Fibroblast of the aortic adventitia (primary cell): ENCODE measurements around the gene LATS1.

- CAGE, long polyA plus RNA = no peak
Measured at GRCh38 chr6:149454377-149454921, 30.4 kb downstream of the ZC3H12D start.

GRCh38 chr6:149506532-149506957 lies 21.7 kb upstream of the ZC3H12D start:
- CAGE, long polyA plus RNA = no peak

DNA sequence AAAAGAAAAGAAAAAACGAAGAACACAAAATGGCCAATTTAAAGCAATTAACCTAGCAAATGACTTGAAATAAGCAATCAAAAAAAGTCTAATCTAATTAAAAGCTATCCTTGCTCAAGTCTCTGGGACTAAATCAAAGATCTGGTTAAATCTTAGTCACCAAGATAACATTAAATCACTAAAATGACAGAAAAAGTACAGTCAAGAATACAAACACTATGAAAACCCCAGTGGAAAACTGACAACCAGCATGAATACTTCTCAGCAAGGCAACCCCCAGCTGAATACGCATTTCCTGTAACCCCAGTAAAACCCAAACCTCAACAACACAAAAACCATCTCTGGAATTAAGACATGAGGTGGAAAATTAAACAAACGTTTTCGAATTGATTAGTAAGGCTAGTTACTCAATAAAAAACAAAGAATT lies 23.6 kb upstream of the ZC3H12D start:
- CAGE, long polyA plus RNA = no peak

GRCh38 chr6:149717952-149718466 lies at the start of gene LATS1:
TSS of gene LATS1 (minus strand) at chr6:149718101.
- CAGE, long polyA plus RNA = no peak

DNA sequence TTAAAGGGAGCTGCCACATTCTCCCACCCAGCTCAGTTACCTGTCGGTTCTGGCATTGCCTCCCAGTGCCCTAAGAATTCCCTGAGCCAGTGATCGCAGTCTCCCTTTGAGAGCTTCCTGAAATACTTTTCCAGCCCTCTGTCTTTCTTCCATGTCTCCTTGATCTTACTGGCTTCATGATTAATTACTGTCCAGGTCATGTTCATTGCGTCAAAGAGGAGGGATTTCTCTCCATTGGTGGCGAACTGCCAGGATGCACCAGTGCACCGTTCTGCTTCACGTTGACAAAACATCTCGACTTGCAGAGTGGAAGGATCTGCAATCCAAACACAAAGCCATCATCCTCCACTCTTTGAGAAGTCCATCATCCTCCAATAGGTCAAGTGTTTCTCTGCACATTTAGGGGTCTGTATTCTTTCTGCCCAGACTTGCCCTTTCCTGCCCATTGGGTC lies 8.6 kb downstream of the RAET1E start:
- CAGE, long polyA plus RNA = no peak

GRCh38 chr6:149925321-149926695 lies 2.9 kb upstream of the RAET1G start:
- CAGE, long polyA plus RNA = no peak

DNA sequence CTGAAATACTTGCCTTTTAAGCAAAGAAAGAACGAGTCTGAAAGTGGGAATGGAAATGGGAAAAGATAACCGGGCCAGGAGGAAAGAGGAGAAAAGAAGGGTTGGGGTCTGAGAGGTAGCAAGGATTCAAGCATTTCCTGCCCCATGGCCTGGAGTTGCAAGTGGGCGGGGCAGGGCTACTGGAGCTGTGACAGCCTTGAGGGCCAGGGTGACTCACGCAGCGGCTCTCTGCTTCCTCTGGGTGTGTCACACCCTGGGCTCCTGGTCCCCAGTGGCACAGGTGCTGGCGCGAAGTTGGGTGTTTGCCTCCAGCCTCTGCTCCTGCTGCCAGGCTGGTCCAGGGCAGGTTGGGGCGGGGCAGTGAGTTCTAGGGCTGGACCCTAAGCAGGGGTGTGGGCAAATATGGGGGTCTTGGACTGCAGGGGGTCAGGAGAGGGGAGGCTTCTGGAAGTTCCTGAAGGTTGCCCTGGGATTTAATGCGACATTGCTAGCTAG lies 3.3 kb upstream of the ULBP3 start:
- CAGE, long polyA plus RNA = no peak

- CAGE, long polyA plus RNA = no peak
Measured at GRCh38 chr6:150208528-150209029, 65.7 kb downstream of the PPP1R14C start.

DNA sequence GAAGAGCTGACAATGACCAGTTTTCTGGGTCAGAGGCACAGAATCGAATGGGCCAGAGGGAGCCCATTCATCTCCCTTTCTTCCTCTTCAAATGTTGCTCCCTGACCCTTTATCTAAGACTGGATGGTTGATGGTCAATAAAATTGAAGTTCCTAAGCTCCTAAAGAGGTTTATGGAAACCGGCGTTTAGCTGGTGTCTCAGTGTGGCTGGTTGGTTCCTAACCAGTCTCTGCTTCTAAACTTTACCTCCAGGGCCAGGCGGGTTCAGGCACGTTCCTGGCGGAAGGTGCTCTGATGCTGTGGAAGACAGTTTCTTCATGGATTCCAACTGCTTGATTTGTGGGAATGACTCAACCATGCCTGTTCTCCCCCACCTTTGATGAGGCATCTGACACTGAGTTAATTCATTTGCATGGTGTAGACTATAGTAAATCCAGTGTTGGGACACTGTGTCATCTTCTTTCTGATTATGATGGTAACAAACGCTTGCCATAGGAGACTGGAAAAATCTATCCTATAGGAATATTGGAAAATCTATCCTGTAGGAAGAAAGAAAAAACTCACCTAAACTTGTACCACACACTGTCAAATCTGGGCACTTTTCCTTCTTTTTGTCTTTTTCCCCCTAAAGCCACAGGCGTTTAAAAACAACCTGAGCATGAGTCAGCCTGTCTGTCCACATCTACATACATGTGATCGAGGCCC lies 96.2 kb upstream of the IYD start:
- CAGE, long polyA plus RNA = no peak

- CAGE, long polyA plus RNA = no peak
Measured at GRCh38 chr6:150297218-150297535, 71.6 kb upstream of the IYD start.

GRCh38 chr6:150403113-150403793 lies 34.4 kb downstream of the IYD start:
- CAGE, long polyA plus RNA = no peak

GRCh38 chr6:150418803-150419662 lies 50.2 kb downstream of the IYD start:
- CAGE, long polyA plus RNA = no peak

- CAGE, long polyA plus RNA = no peak
Measured at GRCh38 chr6:150485836-150486509, 113.7 kb upstream of the PLEKHG1 start.

DNA sequence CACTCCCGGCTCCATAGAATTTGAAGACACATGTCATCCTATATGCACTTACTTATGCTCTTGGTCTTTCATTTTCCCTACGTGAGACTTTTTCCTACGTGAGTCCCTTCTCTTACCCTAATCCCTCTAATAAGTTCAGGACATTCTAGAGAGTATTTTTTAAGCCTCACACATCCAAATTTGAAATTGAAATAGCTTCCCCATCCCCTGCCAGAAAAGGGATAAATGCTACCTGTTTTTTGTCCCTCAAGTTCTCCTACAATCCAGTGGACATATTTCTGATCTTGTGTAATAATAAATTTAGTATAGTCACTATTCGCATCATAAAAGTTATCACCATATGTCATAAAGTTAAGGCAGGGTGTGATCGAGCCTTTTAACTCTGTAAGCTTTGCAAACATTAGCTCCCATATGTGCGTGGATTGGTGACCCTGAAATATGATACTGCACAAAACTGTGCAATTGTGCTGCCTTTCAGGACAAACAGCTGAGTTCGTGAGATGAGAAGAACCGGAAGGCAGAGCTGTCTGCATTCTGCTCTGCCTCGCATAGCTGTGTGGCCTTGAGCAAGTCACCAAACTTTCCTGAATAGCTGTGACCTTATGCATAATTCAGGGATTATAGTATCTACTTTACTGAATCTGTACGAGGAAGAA lies 3.4 kb upstream of the PLEKHG1 start:
- CAGE, long polyA plus RNA = no peak

DNA sequence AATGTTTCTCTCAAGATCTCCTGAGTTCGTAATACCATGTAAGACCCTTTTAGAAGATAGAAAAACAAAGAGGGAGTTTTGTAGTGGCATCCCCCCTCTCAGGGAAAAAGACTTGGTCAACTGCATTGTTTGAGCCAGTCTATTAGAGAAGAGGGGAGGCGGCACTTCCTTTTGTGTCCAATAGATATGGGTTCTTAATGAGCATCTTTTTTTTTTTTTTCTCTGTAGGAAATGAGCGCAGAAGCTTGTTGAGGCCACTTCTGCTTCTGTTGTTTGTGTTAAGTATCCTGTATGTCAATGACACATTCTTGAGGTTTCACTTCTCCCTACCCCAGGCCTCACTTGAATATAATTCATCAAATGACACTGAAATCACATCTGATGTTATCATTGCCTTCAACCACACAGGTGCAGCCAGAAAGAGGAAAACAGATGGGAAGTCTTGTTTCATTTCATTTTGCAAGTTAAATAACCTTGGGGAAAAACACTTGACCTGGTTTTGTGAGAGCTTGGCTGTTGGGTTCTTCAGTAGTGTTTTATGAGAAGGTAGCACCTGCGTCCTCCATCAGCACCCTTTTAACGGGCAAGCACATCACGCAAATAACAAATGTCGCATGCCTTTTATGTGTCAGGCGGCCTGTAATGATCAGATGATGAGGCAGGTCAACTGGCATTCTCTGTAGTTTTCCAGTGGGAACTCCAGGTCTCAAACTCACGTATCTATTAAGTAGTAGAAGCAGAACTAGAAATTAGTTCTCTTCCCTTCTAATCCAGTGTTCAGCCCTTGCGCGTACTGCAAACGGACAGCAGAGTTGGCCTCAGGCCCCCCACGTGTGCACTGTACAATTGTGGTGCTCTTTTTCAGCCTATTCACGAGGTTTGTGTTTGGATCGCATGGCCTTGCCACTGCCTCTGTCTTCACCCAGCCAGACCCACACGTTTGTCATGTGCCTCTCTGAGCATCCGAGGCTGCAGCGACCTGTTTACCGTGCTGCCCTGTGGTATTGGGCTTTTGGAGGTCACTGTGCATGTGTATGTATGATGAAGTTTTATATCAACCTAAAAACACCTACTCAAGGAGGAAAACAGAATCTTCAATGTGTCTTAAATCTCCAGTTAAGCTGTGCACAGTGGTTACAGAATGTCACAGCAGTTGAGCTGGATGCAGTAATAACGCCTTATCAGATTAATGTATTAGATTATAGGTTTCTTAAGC lies 23.5 kb downstream of the PLEKHG1 start:
- CAGE, long polyA plus RNA = no peak

DNA sequence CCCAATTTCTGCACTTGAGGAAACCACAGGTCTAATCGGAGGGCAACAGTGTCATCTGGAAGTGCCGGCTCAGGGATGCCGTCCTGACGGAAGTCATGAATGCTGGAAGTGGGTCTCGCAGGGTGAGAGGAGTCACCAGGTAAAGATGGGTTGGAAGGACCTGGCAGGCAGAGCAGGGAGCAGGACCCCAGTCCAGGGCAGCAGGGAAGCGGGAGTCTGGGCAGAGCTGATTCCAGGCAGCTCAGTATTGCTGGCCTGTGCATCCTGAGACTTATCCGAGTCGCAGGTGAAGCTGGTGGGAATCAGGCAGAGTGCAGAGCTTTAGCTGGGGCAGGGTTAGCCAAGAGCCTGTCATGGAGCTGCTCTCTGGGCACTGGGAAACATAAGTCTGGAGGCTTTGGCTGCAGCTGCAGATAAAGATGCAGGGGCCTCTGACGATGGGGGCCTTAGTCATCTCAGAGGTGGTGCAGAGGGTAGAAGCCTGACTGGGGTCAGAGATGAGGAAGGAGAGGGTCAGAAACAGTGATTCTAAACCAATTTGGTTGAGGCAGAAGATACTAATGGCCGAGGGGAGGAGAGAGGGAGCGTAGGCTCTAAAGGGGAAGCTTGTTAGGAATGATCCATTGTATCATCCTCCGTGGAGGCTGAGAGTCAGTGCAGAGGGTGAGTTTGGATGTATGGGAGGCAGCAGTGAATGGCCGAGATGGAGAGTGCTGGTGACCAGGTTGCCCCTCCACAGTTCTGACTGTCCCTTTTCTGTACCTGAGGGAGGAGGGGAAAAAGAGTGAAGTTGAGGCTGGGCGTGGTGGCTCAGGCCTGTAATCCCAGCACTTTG lies 33.7 kb downstream of the PLEKHG1 start:
- CAGE, long polyA plus RNA = no peak

- CAGE, long polyA plus RNA = no peak
Measured at GRCh38 chr6:150665930-150666784, 66.5 kb downstream of the PLEKHG1 start.

DNA sequence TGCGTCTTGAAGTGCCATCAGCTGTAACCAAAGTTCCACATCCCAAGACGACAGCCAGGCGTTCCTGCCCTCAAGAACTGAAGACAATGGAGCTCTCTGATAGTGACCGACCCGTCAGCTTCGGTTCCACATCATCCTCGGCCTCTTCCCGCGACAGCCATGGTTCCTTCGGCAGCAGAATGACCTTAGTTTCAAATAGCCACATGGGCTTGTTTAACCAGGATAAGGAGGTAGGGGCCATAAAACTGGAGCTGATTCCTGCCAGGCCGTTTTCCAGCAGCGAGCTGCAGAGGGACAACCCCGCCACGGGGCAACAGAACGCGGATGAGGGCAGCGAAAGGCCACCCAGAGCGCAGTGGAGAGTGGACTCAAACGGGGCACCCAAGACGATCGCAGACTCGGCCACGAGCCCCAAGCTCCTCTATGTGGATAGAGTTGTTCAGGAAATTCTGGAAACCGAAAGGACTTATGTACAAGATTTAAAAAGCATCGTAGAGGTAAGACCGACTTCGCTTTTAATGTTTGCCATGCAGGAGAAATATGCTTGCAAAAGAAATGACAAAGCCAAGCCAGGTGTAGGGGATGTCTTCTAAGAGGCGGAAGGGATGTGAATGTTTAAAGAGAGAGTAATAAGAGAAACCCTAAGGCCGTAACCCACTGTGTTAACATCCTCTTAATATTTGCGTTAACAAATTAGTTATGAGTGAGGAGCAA lies 131.7 kb upstream of the MTHFD1L start:
- CAGE, long polyA plus RNA = no peak

GRCh38 chr6:150756158-150756393 lies 109.4 kb upstream of the MTHFD1L start:
- CAGE, long polyA plus RNA = no peak

GRCh38 chr6:150767430-150768053 lies 98.0 kb upstream of the MTHFD1L start:
- CAGE, long polyA plus RNA = no peak